HGPS cell (cell line): ENCODE data around the genes WDSUB1 and BAZ2B.

- RRBS = no CpG with 5 or more reads among the region's 2 CpGs
Measured at GRCh38 chr2:158191504-158192128, 89.9 kb downstream of the UPP2 start.

DNA sequence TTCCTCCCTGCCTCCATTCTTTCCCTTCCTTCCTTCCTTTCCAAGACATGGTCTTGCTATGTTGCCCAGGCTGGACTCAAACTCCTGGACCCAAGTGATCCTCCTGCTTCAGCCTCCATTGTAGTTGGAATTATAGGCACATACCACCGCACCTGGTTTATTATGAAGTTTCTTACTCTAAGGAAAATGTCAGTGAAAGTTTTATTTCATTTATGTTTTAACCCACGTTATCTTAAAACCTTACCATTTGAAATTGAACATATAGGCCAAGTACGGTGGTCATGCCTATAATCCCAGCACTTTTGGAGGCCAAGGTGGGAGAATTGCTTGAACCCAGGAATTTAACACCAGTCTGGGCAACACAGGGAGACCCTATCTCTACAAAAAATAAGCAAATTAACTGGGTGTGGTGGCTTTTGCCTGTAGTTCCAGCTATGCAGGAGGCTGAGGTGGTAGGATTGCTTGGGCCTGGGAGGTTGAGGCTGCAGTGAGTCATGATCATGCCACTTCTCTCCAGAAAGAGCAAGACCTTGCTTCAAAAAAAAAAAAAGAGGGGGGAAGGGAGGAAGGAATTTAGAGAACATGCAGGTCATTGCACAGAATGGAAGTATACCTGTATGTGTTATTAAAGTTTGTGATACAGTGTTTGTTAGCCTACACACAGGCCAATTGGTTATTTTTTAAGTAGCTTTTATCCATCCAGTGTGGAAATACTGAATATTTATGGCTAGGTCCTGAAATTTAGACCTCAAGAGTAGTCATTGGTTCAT is 25.7 kb downstream of the PKP4 start:
- RRBS = no CpG with 5 or more reads among the region's 3 CpGs

GRCh38 chr2:158519214-158519452 is 62.4 kb downstream of the PKP4 start:
- RRBS = no CpG with 5 or more reads among the region's 1 CpG

DNA sequence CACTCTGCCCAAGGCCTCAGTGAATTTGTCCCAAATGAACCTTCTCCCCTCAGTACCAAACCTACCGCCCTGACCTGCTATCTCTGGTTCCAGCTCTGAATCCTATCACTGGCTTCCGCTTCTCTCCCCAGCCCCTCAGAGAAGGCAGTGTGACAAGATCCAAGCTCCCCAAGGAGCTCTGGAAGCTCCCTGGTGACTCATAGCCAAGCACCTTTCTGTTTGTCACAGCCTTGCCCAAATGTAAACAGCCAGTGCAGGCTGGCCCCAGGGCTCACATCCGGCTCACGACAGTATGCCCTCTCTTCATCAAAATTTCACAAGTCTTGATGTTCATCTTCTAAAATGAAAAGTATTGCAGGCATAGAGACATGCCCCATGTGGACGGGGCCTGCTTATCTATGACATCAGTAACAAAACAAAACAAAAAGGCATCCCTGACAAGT is 71.2 kb upstream of the DAPL1 start:
- RRBS = no CpG with 5 or more reads among the region's 5 CpGs

DNA sequence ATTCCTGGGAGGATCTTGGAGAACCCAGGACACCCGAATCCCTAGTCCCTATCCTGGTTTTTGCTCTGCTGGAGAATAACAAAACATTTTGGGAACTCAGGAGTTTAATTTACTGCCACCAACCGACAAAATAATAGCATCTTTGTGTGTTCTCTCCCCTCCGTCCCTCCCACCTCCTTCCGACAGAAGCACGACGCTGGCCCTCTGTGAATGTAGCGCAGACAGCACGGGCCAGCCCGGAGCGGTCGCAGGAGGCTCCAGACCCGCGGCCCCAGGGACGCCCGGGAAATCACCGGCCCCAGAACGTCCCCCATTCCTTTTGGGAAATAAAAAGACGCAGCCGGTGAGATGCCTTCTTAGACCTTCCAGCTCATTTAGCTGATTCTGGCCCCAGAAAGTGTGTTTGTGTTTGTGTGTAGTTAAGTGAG is 709 bp upstream of the TANC1 start:
- RRBS = 3% methylated on average over 7 of the region's 19 CpGs

DNA sequence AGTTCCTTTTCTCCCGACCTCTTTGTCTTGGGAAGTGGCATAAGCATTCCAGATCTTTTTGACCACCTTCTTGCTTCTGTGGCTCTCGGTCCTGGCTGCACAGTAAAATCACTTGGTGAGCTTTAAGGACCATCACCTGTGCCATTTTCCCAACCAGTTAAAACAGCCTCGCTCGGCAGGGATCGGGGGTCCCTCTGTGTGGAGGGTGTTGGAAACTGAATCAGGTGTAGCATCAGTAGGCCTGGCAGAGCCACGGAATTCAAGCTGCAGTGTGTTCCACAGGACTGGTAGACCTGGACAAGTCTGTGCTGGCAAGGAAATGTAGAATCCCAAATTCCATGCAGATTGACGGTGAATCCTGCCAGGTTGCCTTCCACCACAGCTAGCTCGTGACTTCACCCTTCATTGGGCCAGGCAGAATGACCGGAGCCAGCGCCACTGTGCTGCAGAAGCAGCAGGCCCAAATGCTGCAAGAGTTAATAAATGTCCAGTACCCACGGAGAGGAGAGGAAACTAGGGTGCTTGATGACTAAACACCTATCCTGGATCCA is 122.0 kb downstream of the TANC1 start:
- RRBS = no CpG with 5 or more reads among the region's 11 CpGs

- RRBS = no CpG with 5 or more reads among the region's 8 CpGs
Measured at GRCh38 chr2:159126863-159127617, 158.6 kb downstream of the TANC1 start.

- RRBS = no CpG with 5 or more reads among the region's 4 CpGs
Measured at GRCh38 chr2:159137359-159137803, 149.1 kb downstream of the WDSUB1 start.

DNA sequence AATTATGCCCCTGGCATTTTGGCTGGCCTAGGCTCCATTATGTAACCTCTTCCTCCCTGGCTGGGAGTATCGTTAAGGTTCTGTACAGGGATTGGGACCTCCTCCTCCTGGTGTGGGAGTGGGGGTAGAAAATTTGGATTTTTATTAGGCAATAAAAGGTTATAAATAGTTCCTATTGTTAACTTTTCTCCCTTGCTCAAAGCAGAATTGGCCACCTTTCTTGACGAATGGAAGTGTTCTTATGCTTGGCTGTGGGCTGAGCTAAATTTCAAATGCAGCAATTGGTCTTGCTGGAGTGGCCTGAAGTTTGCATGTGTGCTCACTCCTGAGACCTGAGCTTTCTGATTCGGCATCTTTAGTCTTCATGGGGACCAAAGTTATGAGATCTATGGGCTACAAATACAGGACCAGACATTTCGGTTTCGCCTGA is 148.7 kb downstream of the WDSUB1 start:
- RRBS = no CpG with 5 or more reads among the region's 5 CpGs

DNA sequence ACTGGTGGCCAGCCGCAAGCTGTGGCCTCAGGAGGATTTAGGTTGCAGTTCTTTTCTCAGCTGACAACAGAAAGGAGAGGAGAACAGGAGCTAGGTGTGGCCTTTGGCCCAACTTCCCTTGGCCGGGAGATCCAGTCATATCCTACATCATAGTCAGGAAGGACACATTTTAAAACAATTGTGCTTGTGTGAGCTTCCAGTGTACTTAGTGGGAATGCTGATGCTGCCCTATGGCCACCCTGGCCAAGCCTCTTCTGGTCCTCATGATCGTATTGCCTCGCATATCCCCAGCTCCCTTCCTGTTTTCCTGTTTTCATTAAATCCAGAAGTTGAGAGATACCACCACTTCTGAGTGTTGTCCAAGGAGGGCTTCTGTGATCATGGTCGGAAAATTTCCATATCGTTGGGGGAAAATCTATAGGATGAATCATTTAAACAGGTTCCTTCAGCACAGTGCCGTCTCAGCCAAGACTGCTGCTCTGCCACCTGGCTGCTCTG is 98.0 kb downstream of the WDSUB1 start:
- RRBS = no CpG with 5 or more reads among the region's 7 CpGs

DNA sequence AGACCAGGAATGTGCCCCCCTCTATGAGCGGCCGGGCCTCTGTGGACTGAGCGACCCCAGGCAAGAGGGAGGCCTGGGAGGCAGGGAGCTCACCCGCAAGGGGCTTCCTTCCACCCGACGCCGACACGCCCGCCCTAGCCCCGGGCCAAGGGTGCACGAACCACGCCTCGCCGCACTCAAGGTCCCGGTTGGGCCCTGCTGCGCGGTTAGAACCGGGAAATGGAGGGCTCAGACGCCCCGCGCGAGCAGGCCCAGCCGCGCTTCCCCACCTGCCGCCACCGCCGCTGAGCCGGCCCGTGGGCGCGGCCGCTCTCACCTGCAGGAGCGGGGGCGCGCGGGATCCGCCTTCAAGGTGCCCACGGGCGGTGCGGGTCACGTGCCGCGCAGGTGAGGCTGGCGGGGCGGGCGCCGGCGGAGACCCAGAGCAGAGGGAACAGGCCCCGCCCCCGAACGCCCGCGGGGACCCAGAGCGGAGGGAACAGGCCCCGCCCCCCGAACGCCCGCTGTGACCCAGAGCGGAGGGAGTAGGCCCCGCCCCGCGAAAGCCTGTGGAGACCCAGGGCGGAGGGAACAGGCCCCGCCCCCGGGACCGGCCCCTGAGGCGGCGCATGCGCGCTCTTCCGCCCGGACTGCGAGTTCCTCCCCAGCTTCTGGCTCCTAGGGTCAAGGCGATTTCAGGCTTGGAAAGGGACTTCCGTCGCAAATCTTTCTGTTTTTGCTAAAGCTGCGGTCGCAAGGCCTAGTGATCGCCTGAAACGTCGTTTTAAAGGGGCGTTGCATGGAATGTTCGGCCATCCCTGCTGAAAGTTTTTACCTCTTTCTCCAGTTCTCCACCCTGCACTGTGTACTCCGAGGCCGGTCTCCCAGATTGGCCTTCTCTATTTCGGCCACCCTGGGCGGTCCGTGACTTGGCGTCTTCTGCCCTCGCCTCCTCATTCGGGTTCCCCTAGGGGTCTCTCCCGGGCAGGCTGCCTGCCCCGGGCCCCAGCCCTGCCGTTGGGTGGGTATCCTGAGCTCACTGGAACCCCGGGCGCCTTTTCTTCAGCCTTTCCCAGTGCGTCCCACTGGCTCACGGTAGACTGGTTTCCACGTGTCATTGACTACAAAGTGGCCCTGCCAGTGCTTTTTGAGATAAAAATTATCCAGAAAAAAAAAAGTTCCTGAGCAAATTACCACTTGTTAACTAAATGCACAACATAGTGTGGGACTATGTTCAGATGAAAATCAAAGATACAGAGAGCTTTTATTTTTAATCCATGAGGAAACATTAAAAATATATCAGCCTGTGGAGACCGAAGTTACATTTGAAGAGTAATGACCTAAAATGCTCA is at the start of gene WDSUB1:
TSS of gene WDSUB1 (minus strand) at position 437 of the 1,331 bp plus-strand sequence.
- RRBS = 2% methylated on average over 37 of the region's 100 CpGs

DNA sequence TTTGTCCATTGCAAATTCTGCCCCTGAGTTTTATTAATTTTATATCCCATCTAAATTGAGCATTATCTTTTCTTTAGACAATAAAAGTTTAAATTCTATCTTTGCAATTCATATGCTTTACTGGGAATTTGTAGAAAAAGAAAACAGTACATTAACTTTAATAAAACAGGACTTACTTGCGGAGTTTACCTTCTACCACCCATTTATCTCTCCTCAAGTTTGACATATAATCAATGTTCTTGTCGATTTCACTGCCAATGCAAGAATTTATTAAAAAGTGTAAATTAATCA is 96.9 kb upstream of the WDSUB1 start:
- RRBS = no CpG with 5 or more reads among the region's 2 CpGs

DNA sequence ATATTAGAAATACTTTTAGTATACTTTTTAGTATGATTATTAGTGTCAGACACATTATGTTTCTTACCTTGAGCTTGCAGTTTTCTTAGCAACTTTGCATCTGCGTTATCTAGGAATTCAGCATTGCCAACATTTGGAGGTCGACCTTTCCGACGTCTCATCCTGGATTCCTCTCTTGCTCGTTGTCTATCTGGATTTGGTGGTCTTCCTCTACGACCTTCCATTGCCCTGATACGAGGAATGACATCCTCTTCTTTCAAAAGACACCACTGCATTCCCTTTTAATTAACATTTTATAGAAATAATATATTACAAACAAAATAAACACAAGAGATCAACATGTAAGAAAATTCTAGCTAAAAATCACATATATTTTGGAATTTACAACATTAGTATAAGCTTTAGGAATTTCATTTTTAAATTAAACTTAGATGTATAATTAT is 125.8 kb upstream of the WDSUB1 start:
- RRBS = no CpG with 5 or more reads among the region's 7 CpGs

GRCh38 chr2:159616252-159616871 is at the start of gene BAZ2B:
Gene BAZ2B (minus strand): TSS chr2:159616548.
- RRBS = no CpG with 5 or more reads among the region's 9 CpGs

GRCh38 chr2:160367106-160367564 is 126.5 kb downstream of the RBMS1 start:
- RRBS = no CpG with 5 or more reads among the region's 4 CpGs

GRCh38 chr2:160474469-160474817 is 19.2 kb downstream of the RBMS1 start:
- RRBS = no CpG with 5 or more reads among the region's 5 CpGs

- RRBS = 1% methylated on average over 26 of the region's 65 CpGs
Measured at GRCh38 chr2:160492427-160493215, 986 bp downstream of the RBMS1 start.

DNA sequence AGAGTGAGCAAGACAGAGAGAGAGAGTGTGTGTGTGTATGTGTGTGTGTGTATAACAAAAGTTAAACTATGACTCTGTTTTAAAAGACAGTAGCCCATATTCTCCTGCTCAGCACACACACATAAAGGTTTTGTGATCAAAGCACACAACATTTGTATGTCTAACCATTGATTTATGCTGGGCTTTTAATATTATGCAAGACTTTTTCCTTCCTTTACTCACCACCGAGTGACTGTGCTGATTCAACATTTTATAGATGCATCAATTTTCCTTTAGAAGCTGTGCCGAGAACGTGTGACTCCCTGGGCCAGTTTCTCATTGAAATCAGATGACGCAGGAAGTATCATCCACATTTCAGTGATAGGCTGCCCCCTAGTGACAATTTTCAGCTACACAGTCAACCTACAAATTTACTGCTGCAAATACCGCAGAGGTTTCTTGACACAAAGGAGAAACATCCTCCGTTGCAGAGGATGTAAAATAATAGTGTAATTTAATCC is 166.0 kb upstream of the TANK start:
- RRBS = no CpG with 5 or more reads among the region's 6 CpGs

- RRBS = no CpG with 5 or more reads among the region's 2 CpGs
Measured at GRCh38 chr2:161123317-161123736, 36.9 kb upstream of the TANK start.